Mononuclear cell (primary cell): ENCODE measurements around the genes DPP7, TPRN and SLC34A3.

DNA sequence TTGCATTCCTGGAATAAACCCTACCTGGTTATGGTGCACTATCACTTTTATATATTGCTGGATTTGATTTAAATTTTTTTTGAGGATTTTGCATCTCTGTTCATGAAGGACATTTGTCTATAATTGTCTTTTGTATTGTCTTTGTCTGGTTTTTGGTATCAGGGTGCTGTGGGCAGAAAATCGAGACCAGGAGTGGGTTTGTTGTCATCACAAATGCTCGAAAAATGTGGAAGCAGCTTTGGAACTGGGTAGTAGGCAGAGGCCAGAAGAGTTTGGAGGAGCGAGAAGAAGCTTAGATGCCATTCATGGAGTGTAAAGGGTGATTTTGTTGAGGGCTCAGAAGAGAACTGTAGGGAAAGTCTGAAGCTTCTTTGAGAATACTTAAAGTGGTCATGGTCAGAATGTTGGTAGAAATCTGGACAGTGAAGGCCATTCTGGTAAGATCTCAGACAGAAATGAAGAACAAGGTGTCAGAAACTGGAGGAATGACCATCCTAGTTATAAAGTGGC lies 11.7 kb downstream of the FBXW5 start:
- RRBS = no CpG with 5 or more reads among the region's 3 CpGs

- RRBS = 61% methylated on average over 13 of the region's 36 CpGs
Observed at GRCh38 chr9:137040828-137041637, 4.9 kb downstream of the NPDC1 start.

- RRBS = 44% methylated on average over 7 of the region's 67 CpGs
Observed at GRCh38 chr9:137048438-137049342, 2.7 kb upstream of the NPDC1 start.

DNA sequence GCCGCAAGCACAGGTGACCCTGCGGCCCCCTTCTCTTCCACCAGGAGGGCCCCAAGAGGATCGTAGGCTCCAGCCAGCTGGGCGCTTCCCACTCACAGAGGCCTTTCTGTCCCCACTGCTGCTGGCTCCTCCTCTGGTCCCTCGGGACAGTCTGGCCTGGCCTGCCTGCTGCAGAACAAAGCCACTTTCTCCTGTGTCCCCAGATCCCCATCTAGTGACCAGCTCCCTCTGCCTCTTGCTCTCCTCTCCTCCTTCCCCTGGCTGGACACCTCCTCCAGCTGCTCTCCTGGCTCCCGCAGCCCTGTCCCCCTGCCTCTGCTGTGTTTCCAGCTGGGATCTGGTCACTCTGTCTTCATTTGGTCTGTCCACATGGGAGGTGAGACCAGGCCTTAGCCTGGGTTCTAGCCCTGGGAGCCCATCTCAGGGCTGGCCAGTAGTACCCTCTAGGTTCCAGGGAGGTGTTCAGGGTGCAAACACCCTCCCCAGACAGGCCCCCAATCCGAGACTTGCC lies 680 bp upstream of the SAPCD2 start:
- RRBS = no CpG with 5 or more reads among the region's 7 CpGs

GRCh38 chr9:137074683-137075052 lies 2.6 kb upstream of the UAP1L1 start:
- RRBS = no CpG with 5 or more reads among the region's 9 CpGs

- RRBS = 100% methylated on average over 1 of the region's 65 CpGs
Observed at GRCh38 chr9:137078674-137079628, 1.6 kb downstream of the UAP1L1 start.

- RRBS = 4% methylated on average over 47 of the region's 151 CpGs
Observed at GRCh38 chr9:137113735-137114891, at the start of gene DPP7. Gene DPP7, minus strand, starts transcription at chr9:137114733.

DNA sequence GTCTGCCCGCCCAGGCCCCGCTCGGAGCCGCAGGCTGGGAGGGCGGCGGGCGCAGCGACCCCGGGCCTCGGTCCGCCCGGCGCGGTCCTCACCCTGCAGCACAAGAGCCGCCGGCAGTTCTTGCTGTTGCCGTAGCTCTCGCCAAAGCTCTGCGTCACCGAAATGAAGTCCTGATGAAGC lies 9.6 kb upstream of the GRIN1 start:
- RRBS = 5% methylated on average over 3 of the region's 20 CpGs

DNA sequence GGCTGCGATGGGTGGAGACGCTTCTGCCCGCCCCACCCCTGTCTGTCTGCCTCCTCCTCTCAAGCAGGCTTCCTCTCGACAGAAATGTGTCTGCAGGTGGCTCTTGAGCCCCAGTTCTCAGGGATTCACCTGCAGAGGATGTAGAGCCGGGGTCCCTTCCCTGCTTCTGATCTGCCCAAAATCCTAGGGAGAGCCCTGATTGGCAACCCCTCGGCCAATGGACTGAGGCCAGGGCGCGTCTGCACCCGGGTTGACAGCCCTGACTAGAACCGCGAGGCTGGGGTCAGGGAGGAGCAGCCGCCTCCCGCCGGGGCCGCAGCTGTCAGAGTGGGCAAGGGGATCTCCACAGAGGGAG lies 2.5 kb upstream of the GRIN1 start:
- RRBS = 27% methylated on average over 10 of the region's 15 CpGs

- RRBS = 2% methylated on average over 50 of the region's 124 CpGs
Observed at GRCh38 chr9:137200170-137200897, at the start of gene TPRN. Gene TPRN, minus strand, starts transcription at chr9:137200741.

GRCh38 chr9:137207196-137207714 lies 1.8 kb downstream of the NDOR1 start:
- RRBS = no CpG with 5 or more reads among the region's 8 CpGs

DNA sequence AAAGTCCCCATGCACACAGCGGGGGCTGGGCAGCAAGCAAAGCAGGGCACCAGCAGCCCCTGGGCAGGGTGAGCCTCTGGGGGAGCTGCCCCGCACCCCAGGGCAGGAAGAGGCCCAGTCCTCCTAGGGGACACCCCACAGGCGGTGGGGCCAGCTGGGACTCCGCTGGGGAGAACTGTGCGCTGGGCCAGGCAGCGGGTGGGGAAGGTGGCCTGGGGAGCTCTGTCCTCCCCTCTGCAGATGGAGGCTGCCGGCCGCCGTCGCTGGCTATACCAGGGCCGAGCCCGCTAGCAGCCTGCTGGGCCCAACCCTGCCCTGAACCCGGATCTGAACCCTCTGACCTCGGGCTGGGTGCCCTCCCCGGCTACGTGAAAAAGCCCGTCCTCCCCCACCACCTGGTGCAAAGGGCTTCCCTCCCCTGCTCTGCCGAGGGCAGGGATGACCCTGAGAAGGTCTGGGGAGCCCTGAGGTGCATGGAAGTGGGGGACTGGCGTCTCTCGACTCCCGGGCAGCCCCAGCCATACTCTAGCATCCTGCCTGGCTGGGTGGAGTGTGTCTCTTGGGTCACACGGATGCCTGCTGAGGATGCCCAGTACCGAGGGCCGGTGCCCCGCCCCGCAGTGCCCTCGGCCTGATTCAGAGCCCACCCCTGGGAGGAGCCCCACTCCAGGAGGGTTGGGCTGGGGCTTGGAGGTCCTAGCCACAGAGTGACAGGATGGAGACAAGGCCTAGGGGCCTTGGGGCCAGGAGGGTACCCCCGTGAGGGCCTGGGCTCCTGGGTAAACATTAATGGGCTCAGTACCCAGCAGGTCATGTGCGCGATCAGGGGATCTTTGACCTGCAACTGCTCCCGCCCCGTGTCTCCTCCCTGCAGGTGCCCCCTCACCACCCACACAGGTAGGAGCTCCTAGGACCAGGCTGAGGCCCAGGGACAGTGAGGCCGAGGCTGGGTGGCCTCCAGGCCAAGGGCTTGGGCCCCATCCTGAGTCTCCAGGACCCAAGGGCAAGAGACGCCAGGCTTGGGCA lies at the start of gene SLC34A3:
Gene SLC34A3, plus strand, starts transcription at position 860 of the 1,026 bp plus-strand sequence.
- RRBS = 52% methylated on average over 12 of the region's 34 CpGs

- RRBS = no CpG with 5 or more reads among the region's 6 CpGs
Observed at GRCh38 chr9:137244715-137244886, 3.0 kb downstream of the FAM166A start.

GRCh38 chr9:137262701-137263455 lies 7.8 kb downstream of the NELFB start:
- RRBS = 65% methylated on average over 7 of the region's 31 CpGs

DNA sequence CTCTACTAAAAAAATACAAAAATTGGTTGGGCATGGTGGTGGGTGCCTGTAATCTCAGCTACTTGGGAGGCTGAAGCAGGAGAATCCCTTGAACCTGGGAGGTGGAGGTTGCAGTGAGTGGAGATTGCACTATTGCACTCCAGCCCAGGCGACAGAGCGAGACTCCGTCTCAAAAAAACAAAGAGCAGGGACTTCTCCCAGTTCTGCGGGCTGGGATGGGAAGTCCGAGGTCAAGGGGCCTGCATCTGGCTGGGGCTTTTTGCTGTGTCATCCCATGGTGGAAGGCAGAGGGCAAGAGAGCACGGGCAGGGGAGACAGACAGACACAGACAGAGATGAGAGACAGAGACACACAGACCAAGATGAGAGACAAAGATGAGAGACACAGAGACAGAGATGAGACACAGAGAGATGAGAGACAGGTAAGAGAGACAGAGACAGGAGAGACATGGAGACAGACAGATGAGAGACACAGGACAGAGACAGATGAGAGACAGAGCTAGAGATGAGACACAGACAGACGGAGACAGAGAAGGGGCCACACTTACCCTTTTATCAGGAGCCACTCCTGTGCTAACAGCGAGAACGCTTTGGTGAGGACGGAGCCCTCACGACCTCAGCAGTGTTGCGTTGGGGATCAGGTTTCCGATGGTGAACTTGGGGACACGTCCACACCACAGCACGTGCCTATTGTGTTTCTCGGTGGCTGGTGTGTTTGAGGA lies 9.0 kb upstream of the TOR4A start:
- RRBS = no CpG with 5 or more reads among the region's 16 CpGs

GRCh38 chr9:137277993-137279171 lies 856 bp downstream of the TOR4A start:
- RRBS = 51% methylated on average over 37 of the region's 121 CpGs

DNA sequence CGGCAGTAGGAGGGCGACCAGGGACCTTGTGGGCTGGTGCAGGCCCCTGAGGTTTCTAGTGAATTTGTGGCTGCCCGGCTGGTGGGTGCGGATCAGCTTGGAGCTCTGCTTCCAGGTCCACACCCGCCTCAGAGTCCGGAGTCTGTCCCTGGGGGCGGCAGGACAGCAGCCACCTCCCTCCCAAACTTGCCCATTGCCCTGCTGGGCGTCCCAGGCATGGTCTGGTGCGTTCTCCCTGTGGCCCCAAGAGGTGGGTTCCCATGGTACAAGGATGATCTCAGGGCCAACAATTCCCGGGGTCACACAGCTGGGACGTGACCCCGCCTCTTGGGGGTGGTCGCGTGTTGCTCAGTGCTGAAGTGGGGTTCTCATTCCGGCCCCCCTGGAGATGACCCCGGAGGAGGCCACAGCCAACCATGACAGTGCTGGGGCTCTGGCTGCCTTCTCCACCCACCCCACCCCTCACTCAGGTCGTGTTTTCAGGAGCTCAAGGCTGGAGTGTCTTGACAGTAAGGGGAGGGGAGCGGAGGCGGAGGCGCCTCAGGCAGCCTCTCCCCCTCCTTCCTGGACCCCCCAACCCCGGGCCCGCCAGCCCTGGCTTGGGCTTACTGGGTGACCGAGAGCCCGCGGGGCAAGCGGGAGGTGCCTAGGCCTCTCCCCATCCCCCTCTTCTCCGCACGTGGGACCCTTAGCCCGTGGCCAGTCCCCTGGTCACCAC lies 2.6 kb downstream of the TOR4A start:
- RRBS = 94% methylated on average over 9 of the region's 29 CpGs

- RRBS = 76% methylated on average over 5 of the region's 15 CpGs
Observed at GRCh38 chr9:137299000-137299556, 3.0 kb downstream of the NRARP start.

DNA sequence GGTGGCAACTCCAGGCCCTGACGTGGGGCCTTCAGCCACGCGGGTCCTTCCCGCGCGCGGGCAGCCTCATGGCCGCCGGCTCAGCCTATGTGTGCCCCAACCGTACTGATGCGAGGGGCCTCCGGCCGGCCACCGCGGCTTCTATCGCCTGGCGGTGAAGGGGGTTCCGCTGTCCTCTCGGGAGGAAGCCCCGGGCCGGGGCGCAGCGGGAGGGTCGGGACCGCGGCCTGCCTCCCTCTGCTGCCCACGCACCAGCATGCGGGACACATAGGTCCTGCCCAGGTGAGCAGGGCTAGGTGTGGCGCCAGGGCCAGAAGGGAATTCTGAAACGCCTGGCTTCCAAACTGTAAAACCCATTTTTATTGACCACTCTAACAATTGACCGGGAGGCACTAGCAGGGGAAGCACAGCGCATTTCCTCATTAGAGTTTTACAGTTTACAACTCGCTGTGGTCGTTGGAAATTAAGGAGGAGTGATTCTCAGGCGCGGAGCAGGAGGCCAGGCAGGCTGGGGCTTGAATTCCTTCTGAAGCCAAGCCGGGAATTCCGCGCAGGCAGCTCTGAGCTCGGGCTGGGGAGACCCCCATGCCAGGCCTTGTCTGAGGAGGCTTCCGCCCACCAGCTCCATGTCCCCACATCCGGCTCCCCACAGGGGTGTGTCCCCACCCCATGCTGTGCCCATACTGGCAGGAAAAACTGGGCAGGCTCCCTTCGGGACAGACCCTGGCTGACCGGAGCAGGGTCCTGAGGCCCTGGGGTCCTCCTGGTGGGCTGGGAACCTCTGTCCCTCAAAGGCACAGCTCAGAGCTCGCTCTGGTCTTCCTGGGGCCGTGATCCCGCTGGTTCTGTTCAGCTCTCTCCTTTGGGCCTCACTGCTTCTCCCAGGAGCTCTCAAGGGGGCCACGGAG lies 982 bp upstream of the NRARP start:
- RRBS = 30% methylated on average over 23 of the region's 48 CpGs

- RRBS = 40% methylated on average over 15 of the region's 43 CpGs
Observed at GRCh38 chr9:137304959-137305916, 3.2 kb upstream of the NRARP start.